Measurements from ENCODE around the gene GEMIN8.

DNA sequence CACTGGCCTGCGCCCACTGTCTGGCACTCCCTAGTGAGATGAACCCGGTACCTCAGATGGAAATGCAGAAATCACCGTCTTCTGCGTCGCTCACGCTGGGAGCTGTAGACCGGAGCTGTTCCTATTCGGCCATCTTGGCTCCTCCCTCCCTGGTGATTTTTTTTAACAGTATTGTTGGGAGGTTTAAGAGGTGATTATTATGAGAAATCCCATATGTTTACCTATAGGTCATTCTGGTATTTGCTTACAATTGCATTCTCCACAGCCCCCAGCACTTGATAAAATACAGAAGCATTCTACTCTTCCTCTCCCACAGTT is 183.1 kb downstream of the MSL3 start:
- PRO-cap = no peak

- PRO-cap = no peak
Observed at GRCh38 chrX:12843853-12844341, 23.0 kb upstream of the TLR7 start.

- PRO-cap = no peak
Observed at GRCh38 chrX:12865362-12865732, 1.5 kb upstream of the TLR7 start.

DNA sequence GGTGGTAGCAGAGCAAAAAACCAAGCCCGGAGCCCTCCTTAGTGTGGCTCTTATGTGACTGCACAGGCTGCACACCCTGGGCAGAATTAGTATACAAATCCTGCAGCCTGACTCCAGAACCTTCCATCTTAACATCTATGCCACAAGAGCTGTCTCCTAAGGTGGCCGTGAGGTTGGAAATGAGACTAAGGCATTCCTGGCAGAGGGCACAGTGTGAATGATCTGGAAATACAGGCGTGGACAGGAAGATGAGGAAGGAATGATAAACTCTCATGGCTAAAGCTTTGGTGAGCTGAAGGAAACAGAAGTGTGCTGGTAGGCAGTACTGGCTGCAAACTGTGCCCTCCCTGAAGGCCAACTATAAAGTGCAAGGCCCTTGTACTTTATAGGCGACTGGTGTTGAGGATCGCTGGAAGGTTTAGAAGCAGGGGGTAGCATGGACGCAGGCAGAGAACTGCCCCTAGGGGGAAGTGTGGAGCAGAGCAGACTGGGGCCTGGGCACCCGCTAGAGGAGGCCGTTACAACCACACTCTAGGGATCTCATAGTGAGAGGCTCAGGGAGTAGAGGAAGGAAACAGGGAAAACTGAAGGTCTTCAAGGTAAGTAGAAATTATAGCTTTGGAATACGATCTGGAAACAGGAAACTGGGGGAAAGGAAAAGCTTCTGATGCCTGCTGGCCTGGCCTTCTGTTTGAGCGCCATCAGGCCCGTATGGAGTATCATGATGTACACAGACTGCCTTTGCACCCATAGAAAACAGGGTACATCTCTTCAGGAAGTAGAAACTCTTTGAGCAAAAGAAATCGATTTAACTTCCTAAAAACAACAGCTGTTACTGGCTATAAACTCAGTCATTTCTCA is 24.1 kb upstream of the TMSB4X start:
- PRO-cap = no peak

DNA sequence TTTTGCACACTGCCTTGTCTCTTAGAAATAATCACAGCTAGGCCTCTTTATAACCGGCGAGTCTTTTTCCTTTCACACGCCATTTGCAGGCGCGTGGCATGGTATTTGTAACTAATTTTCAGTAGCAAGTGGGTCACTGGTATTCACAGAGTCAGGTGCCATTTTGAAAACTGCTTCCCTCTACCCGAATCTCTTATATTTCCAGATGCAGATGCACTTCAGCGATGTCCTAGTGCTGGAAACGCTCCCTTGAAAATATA is 1.0 kb upstream of the TMSB4X start:
- PRO-cap = no peak

DNA sequence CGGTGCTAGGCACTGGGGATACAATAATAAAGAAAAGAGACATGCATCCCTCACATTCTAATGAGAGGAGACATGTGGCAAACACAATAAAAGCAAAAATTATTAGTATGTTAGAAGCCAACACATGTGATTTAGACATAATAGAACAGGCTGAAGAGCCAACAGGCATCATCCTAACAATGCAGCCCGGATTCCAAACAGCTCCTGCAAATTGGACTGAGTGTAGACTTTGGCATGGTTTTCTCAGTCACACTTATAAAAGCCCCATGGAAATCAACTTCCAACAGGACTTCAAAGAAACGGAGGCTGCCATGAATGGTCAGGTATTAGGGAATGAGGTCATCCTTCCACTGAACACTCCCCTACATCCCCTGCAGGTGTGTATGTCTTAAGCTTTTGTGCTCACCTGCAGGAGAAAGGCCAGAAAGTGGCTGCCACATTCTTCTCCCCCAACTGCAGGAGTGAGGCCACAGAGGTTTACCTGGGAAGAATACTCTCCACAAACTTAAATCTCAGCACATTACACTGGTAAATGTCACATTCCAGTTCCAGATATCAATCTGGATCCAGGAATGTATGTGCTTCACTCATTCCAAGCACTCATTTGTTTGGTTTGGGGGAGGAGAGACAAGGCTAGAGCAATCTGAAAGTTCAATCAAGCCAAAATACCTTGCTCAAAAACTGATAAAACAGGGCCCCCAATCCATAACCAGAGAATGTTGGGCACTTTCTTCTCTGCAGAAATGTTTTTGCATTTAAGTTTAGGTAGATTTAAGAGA is 15.6 kb downstream of the FAM9C start:
- PRO-cap = no peak

DNA sequence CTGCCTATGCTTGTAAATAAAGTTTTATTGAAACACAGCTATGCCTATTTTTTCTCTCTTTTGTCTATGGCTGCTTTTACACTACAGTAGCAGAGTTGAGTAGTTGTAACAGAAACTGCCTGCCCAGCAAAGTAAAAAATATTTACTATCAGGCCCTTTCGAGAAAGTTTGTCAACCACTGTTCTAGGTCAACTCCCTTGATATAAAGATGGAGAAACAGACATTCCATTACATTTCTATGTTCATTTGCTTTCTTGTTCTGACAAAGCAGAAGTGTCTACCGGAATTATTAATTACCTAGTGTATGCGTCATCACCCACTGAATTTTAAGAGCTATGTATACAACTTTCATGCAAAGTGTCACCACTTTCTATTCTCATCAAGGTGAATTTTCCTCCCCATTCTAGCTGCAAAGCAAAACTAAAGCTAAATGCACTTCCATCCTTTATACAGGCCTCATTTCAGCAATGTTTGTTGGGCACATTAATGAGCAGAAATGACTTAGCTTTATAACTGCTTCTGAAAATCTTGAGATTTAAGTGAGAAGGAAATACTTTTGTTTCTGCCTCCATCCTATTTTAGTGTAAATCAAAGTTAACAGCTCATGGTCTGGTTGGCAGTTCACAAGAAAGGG is 7.0 kb upstream of the FAM9C start:
- PRO-cap = no peak

- PRO-cap = no peak
Observed at GRCh38 chrX:13093379-13094029, 49.1 kb upstream of the FAM9C start.

- PRO-cap = bidirectional peak, plus-strand start at chrX:13101986, minus-strand start at chrX:13101669
Observed at GRCh38 chrX:13101576-13102141, 57.2 kb upstream of the FAM9C start.

DNA sequence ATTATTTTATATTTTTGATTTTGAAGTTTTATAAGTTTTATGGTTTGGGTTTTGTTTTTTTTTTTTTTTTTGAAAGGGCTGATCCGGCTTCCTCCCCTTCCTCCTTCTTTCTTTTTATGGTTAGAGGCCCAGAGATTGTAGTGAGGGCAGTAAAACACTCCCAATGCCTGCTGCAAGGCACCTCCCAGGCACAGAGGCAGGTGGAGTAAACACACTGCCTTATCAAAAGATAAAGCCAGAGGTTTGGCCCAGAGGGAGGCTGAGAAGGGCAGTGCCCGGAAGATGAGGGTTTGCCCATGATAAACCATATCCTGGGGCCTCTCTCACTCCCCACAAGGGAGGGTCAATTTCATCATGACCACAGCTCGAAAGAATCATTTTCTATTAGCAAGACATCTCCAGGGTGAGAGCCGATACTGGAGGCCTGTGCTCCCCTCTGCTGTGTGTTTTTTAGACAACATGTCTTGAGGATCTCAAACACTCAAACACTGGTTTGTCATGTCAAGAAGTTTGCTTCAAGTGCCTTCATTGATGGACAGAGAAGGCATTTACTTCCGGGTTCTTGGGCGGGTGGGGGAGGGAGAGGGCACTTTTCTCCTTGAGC is 98.5 kb upstream of the FAM9C start:
- PRO-cap = no peak

GRCh38 chrX:13249183-13249584 is 70.7 kb downstream of the ATXN3L start:
- PRO-cap = no peak

DNA sequence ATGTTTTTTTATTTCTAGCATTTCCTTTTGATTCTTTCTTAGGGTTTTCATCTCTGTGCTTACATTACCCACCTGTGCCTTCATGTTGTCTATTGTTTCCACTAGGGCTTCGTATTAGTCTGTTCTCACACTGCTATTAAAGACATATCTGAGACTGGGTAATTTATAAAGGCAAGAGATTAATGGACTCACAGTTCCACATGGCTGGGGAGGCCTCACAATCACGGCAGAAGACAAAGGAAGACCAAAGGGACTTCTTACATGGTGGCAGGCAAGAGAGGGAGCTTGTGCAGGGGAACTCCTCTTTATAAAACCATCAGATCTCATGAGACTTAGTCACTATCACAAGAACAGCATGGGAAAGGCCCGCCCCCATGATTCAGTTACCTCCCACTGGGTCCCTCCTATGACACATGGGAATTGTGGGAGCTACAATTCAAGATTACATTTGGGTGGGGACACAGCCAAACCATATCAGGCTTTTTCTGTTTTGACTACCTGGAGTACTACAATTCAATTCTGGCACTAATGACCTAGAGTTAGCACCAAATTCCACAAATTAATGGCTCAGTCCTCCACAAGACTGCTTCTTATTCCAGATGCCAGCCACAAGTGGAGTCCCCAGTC is 16.6 kb downstream of the ATXN3L start:
- PRO-cap = no peak

- PRO-cap = no peak
Observed at GRCh38 chrX:13489482-13489926, 79.9 kb upstream of the EGFL6 start.

DNA sequence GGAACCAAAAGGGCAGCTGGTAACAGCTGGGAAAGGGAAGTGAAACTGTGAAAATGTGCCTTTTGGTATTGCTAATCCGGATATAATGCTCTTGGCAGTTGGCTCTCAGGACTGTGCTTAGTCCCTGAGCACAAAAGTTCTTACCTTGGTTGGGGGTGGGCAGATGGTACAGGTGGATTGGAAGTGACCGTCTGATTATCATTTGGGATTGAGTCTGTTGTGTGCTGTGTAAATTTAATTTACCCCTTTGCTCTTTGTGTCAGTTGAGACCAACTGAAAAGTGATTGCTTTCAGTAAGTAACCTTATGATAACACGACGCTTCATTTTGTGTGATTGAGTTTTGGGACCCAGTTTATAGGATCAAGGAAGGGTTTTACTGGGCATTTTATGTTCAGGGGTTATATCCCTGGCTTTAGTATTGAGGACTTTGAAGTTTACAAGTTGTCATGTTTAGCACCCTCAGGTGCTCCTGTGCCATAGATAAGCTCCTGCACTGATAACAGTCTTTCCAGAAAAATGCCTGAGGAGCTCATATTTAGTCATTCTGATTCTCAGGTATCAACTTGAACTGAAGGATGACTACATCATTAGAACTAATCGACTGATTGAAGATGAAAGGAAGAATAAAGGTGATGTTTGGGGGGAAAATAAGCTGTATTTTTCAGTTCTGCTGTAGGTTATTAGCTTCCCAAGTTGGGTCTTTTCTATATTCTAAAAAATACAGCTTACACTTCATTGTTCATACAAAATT is 18.4 kb downstream of the OFD1 start:
- PRO-cap = no peak

GRCh38 chrX:13765669-13766390 is 31.3 kb downstream of the OFD1 start:
- PRO-cap = no peak

GRCh38 chrX:13891654-13892189 is 74.8 kb upstream of the GPM6B start:
- PRO-cap = no peak

DNA sequence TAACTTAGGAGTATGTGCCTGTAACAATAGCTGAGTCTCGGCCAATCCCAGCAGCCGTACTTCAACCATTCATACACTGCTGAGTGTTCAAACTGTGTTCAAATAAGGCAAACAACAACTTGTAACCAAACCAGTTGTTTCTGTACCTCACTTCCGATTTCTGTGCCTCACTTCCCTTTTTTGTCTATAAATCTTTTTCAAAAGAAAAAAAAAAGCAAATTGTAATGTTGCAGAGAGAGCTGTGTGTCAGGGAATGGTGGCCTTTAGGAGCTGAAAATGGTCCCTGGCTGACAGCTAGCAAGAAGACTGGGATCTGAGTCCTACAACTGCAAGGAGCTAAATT is 45.9 kb downstream of the GEMIN8 start:
- PRO-cap = no peak

DNA sequence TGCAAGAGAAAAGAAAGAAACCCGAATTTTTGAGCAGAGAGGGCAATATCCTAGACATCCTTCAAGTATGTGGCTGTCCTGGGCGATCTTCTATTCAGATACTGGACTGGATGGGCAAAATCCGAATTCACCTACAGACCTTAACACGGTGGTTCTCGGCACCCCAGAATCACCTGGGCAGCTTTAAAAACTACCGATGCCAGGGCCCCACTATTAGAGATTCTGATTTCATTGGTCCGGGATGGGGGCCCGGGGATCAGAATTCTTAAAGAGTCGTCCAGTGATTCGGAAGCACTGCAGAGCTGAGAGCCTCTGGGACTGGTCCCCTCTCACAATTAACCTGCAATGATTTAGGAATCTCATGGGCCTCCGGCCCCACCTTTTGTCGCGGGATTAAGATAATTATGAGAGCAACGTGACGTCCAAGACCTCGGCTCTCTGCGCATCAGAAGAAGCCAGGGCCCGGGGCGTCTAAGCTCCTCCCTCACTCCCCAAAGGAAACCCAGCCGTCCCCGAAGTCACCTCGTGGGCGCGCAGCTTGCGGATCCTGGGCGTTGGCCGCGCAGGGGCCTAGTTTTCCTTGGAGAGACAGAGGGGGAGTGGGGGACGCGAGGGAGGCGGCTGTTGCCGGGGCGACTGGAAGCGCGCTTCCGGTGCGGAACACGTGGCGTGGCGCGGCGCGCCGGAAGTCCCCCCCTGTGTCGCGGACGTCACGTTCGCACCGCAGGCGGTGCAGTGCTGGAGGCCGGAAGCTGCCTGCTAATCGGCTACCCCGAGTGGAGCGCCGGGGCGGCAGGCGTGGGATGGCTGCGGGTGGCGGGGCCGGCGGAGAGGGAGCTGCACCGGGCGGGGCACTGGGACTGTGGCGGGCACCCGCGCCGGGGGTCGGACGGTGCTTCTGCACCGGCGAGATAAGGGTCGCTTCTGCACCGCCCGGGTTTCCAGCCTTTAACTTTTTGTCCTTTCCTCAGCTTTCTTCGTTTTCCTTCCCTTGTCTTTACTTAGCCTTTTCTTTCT is at the start of gene GEMIN8:
TSS of gene GEMIN8 (minus strand) at position 638 of the 1,017 bp plus-strand sequence.
- PRO-cap = bidirectional peak, plus-strand start at position 769 of the sequence, minus-strand start at position 549 of the sequence

DNA sequence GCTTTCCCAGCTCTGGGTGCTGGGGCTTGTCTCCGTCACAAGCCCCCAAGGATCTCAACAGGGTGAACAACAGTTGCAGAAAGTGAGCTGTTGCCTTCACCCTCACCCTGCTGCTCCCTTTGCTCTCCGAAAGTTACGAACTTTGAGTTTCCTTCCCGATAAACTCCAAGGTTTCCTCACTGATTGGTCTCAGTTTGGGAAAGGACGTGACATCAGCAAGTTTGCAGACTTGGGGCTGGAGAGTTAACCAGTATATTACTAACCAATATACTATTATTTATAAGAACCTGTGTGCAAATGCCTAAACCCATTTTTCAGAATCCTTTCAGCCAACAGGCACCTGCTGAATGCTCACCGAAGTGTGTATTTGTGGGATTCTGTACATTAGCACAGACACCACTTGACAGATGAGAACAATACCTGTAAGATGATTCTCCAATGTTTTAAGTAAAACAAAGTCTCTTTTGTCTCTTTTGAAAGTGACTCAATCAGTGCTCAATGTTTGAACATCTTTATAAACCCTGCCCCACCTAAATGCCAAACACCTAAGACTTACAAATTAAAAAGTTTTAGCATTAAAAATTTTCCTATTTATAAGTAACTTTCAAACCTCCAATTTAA is 897 bp downstream of the ASB9 start:
- PRO-cap = no peak

- PRO-cap = no peak
Observed at GRCh38 chrX:15891395-15891914, 36.8 kb upstream of the AP1S2 start.

All from gallbladder (tissue), 1 donor.